LHCN-M2 (cell line): ENCODE measurements around the gene GCLM.

DNA sequence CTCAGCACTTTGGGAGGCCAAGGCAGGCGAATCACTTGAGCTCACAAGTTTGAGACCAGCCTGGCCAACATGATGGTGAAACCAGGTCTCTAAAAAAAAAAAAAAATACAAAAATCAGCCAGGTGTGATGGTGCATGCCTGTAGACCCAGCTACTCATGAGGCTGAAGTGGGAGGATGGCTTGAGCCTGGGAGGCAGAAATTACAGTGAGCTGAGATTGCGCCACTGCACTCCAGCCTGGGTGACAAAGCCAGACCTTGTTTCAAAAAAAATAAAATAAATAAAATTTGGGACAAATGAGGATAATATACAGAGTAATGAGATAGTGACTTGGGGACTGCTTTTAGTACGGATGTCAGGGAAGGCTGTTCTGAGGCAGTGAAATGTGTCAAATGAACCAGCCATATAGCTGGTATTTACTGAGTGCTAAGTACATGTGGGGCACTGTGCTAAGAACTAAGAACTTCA lies 51.2 kb downstream of the BCAR3 start:
- RAMPAGE, long total RNA, result no peak

DNA sequence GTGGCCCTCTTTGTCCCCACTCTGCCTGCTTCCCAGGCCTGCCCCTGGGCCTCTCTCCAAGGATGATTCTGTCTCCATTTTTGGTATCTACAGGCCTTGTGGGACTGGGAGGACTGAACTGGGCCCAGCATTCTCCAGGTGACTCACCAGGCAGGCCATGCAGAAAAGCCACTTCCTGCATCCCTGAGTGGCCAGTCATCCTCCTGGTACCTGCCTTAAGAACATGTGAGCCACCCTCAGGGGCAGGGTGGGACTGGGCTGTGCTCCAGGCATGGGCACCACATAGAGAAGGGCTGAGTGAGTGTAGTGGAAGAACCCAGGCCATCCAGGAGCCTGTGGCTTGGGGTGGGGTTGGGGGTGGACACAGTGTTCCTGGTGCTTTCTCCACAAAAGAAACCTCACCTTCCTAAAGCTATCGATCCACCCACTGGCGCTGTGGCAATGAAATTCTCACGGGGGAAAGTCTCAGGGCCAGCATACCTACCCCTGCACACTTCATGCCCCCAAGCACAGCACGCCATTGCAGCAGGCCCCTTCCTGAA lies 20.1 kb upstream of the BCAR3 start:
- RAMPAGE, long total RNA, result no peak

- RAMPAGE, long total RNA, result no peak
Observed at GRCh38 chr1:93779684-93780395, 98.2 kb upstream of the BCAR3 start.

GRCh38 chr1:93804379-93804927 lies 74.6 kb downstream of the DNTTIP2 start:
- RAMPAGE, long total RNA, result no peak

DNA sequence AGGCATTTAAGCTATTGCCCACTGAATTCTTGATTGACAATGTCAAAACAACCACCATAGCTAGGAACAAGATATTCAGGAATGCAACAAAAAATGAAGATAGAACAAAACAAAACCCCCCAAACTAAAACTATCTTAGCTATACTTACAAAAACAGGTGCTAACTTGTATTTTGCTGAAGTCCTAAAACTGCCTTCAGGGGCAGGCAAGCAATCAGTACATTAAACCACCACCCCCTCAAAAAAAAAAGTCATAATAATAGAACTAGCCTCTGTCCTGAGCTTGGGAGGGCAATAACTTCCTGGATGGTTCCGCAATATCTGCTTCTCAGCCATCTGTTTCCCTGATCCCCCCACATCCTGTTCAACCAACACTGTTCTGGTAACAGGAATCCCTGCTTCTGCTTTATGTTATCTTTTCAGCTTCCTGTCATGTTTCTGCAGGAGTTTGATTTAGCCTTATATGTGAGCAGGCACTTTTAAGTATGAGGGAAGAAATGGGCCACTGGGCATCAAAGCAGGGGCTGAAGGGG lies 62.2 kb downstream of the DNTTIP2 start:
- RAMPAGE, long total RNA, result no peak

DNA sequence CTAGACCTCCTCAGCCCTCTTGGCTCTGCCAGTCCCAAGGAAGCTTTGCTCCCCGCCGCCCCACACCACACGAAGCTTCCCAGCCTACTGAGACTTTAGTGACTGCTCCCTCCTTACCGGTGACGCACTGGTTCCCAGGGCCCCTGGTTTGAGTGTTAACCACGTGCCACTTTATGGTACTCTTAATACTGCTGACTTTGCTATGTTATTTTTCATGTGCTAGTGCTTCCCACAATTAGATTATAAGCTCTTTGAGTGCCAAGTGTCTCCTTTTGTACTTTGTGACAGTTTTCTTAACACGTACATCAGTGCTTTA lies 61.1 kb downstream of the DNTTIP2 start:
- RAMPAGE, long total RNA, result no peak

- RAMPAGE, long total RNA, result no peak
Observed at GRCh38 chr1:93909132-93910110, at the start of gene GCLM. GCLM (minus strand) TSS chr1:93909430.

GRCh38 chr1:93965720-93966299 lies 56.6 kb upstream of the GCLM start:
- RAMPAGE, long total RNA, result no peak

DNA sequence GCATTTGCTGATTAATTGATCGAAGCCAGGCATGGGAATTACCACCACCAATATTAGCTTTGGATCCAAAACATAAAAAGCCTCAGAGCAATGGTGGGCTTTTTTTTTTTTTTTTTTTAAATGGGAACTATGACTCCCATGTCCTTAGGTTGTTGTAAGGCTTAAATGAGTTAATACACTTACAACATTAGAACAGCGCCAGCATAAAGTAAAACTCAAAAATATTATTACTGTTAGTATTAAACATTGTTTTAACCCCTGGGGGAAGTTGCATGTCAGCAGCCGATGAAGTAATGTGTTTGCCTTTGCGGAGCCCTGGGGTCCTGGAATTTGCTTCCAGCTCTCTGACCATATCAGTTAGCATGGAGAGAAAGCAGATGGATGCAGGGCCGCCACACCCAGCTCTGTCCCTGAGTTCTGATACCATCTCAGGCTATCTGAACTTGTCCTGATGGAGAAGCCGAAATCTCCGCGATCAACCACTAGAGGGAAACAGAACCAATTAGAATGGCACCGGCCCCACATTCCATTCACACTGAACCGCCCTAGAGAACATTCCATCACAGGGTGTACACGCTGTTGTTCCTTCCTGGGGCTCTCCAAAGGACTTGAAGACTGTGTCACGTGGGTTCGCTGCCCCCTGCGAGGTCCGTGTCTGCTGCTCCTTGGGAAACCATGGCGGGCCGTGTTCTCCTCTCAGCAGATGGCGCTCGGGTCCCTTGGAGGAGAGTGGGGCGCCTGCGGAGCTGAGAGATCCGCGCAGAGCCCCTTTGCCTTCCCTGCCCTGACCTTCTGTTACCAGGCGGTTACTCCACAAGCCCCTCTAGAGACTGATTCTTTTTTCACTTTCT lies 75.5 kb downstream of the ABCA4 start:
- RAMPAGE, long total RNA, result no peak

- RAMPAGE, long total RNA, result no peak
Observed at GRCh38 chr1:94068569-94069302, 52.2 kb downstream of the ABCA4 start.

DNA sequence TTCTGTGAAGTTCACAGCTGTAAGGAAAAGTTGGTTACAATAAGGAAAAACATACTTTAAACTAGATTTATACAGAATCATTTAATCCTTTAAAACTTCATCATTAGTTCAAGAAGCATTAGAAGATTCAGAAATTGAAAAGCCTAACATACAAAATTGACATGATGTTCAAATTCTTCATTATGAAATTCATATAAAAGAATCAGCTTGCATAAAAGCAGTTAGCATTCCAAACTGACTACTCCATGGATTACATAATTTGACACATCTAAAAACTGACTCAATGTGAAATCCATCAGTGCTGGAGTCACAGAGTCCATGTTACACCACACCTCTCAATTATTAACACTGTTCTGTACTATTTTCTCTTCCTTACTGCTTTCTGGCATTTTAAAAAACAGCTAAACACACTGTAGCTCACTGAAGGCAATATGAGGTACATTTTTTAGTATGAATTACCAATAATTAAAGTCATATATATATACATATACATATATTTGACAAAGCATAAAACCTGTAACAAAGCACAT lies 28.0 kb downstream of the ARHGAP29 start:
- RAMPAGE, long total RNA, result no peak

DNA sequence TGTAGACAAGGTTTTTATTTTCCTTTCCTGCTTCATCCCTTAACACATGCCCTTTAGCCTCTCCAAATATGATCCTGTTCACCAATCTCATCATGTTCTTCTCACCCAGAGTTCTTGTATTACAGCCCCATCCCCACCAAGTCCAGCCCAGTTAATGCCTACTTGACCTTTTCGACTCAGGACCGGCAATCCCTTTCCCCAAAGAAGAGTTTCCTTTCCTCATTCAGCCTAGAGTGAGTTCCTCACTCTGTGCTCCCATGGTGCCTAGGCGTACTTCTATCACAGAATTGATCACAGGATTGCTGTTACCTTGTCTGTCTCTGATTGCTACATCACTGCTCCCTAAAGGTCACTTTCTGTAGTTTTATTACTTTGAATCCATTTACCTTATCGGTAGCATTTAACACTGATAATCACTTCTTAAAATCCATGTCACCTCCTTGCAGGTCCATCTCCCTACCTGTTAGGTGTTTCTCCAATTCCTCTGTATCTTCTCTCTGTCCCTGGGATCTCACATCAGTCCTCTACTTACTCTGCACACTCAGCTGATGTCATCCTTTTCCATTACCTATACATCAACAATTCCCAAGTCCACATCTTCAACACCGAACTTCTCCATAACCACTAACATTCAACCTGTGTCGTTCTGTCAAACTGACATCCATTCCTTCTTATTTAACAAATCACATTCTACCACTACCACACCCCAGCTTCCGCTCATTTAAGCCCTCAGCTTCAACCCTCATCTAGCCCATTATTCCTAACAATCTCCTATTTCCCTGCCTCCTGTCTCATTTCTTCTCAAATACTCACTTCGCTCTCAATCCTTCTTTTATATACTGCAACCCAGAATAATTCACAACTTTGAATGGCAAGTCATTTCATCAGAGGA lies 18.3 kb downstream of the ARHGAP29 start:
- RAMPAGE, long total RNA, result no peak

DNA sequence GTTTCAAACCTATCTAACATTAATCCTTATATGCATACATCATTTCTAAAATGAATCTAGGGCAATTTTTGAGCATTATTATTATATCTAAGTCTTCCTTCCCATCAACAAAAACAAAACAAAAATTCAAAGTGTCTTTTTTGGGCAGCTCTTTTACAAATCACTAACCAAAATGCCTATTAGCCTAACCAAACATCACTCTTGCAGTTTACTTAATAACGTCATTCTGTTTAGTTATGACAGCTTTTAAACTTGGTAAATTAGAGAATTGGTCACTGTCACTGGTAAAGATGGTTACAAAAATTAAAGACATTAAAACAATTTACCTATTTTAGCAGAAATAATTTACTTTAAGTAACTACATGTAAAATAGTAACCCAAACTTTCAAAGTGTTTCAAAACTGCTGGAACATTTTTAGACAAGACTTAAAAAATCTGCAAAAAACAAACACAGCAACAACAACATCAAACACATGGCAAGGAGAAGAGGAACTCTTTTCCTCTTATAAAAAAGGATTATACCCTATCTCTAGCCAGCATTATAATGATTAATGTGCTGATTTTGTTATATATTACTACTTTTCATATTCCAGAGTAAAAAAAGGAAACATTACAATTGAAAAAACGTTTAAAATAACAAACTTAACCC lies 2.7 kb downstream of the ARHGAP29 start:
- RAMPAGE, long total RNA, result no peak

DNA sequence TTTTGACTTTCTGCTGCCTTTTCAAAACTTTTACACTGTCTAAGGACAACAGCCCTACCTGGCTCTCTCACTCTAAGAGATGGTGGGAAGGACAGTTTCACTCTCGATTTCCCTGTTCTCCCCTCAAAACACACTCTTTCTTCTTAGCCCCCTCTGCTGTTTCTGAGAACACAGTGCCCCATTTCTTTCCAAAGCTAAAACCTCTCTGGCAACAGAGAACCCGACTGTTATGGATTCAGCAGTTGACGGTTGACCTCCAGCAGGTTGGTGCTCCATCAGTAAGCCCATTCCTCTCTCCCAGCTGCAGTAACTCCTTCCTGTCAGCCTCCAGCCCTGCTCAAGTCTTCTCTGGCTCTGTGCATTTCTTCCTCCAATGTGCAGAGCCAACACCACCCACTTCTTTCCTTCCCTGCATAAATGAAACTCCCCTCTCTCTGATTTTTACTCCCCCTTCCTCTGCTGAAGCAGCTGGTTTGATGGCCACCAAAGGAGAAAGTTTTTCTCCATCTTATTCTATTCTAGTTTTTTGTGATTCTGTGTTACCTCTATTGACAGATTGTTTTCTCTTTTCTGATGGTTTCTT lies 88.1 kb upstream of the ABCD3 start:
- RAMPAGE, long total RNA, result no peak

- RAMPAGE, long total RNA, result no peak
Observed at GRCh38 chr1:94590432-94590882, 48.9 kb upstream of the F3 start.

DNA sequence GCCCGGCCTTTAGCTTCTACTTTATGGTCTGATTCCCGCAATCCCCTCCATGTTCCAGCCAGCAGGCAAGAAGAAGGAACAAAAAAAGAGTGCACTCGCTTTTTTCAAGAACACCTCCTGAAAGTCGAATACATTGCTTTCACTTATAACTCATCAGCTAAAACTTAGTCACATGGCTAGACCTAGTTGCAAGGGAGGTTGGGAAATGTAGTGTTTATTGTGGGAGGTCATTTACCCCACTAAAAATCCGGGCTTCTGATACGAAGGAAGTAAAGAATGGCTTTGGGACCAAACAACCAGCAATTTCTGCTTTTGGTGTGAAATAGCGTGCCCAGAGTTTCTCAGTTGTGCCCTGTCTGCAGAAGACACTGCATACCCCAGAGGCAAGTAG lies 57.5 kb upstream of the F3 start:
- RAMPAGE, long total RNA, result no peak

DNA sequence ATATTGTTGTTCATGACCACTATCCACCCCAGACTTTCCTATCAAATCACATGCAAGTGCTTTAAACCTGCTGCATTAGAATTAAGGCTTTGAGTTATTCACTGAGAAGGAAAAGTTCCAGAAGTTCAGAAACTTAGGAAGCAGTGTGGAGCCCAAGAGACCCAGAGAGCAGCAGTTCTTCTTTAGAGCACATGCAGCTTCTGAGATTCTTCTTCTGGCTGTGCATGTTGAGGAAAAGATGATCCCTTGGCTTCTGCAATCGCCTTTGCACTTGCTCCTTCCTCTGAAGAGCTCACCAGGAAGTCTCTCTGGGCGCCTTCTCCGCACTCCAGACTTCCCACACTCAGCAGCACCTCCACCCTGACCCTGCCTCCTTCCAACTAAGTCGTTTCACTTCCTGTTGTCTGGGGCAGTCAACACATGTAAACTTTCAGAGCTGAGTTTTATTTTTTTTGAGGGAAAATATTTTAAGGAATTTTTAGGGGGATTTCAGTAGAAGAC lies 73.3 kb upstream of the F3 start:
- RAMPAGE, long total RNA, result no peak

GRCh38 chr1:94753291-94753994 lies 66.7 kb upstream of the SLC44A3 start:
- RAMPAGE, long total RNA, result no peak

DNA sequence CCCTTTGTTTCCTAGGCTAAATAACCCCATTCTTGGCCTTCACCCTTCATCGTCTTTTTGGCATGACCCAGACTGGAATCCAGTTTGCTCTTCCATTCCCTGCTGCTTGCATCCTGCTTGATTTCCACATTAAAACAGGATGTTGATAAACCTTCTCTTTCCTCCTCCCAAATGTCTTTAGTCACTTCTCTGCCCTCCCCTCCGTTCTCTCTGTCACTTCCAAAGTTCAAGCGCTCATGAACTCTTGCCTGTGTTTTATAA lies 65.7 kb upstream of the SLC44A3 start:
- RAMPAGE, long total RNA, result no peak

GRCh38 chr1:94873719-94874414 lies 53.0 kb downstream of the CNN3 start:
- RAMPAGE, long total RNA, result no peak